HT1080 (cell line): ENCODE measurements around a stretch of chr1.

RAMPAGE:
- cytosol, long total RNA = no peak
- long total RNA = no peak
- nucleus, long total RNA = no peak
These were observed 92.8 kb upstream of the GCLM start for GRCh38 chr1:94001963-94002405.

DNA sequence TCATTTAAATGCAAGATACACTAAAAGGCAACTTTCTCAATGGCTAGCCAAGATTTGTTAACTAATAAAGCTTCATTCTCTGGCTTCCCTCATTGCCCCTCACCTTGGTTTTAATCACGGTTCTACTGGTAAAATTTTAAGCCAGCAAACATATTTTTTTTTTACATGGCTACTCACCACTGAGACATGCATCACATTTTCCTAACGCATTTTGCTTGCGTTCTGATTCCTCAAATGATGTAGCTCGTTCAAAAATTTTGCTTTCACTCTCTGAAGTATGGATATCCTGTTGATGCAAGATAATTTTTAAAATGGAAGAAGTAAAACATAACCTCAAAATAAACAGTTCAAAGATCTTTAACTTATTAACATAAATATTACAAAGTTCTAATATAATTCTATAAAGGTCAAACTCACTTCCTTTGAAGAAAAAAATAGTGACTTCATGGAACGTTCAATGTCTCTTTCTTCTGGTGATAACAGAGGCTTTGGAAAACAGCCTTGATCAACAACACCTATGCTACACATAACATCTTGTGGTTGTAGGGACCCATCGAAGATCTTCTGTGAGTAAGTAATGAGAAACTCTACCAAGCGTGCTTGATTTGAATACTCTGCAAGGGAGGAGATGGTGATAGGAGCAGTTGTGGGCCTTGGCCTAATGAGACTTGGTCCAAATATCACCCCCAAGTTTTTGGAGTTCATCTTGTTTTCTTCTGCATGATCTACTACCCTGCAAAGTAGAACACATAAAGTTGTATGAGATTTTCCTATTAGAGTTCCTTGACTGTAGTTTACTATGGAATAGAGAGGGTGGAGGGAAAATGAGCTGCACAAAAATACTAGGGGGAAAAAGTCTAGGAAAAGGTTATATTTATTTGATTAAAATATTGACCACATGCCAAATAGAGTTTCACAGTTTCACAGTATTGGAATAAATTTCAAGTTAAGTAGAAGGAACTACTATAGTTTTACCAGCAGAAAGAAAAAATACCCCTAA lies 56.8 kb upstream of the ABCA4 start:
RAMPAGE:
- cytosol, long total RNA = no peak
- long total RNA = no peak
- nucleus, long total RNA = no peak

RAMPAGE:
- cytosol, long total RNA = no peak
- long total RNA = no peak
- nucleus, long total RNA = no peak
These were observed 62.2 kb upstream of the ARHGAP29 start for GRCh38 chr1:94299624-94299930.

DNA sequence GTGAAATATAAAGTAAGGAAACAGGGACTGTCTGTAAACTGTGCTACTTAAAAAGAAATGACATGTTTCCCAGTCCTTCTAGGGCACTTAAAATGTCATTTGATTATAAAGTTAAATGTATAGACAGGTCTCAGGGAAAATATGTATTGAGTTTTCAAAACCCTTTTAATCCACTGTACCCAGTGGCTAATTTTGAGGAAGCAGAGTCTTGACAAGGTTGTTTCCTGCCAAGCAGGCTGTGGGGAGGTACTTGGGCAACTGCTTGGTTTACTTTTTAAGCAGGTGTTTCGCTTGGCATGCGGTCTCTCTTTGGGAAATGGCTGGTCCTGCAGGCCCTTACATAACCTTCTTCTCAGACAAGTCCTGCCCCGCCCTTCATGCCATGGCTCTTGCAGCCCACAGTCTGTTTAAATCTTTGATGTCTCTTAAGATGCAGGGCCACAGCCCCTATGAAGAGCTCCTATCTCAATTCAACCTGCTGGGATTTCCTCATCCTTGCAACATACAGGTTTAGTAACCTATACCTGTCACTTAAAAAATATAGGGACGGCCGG lies 36.0 kb upstream of the ABCD3 start:
RAMPAGE:
- cytosol, long total RNA = no peak
- long total RNA = no peak
- nucleus, long total RNA = no peak

DNA sequence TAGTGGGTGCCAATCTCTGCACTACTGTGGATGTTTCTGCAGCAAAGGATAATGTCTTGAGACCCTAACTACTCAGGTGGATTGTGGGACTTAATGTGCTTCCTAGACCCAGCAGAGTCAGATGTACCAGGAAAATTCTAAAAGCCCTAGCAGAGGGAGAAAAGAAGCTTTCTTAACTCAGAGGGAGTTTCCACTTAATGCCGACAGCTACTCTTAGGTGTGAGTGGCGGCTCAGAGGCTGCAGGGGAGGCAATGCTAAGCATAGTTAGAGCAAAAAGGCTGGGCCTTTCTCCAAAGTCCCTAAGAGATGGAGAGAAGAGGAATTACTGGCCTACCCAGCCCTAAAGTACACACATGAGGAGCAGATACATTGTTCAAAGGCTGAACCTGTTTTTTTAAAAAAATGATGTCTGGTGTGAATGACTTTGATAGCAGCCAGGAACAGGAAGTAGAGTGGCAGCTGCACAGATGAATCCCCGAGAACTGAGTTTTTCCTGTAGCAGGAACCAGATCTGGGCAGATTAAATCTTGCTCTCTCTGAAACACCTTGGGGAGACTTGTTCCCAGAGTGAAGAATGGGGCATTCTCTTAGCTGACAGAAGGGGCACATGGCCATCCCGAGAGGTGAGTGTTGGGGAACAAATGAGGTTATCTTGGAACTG lies 33.4 kb upstream of the ABCD3 start:
RAMPAGE:
- cytosol, long total RNA = no peak
- long total RNA = no peak
- nucleus, long total RNA = no peak

DNA sequence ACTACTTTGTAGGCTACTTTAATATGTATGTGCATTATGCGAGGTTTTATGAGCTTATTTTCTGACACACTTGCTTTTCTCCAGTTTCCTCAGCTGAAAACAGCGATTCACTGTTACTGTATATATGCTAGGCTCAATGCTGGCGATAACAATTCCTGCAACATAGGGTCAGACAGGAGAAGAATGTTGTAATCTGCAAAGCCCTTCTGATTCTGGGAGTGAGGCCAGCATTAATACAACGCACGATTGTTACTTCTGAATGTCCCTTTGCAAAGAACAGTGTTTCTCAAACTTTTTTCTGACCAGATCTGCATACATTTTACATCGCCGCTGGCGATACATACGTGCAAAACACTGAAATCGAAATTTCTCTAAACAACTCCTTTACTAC lies 859 bp upstream of the ABCD3 start:
RAMPAGE:
- cytosol, long total RNA = no peak
- long total RNA = no peak
- nucleus, long total RNA = no peak

DNA sequence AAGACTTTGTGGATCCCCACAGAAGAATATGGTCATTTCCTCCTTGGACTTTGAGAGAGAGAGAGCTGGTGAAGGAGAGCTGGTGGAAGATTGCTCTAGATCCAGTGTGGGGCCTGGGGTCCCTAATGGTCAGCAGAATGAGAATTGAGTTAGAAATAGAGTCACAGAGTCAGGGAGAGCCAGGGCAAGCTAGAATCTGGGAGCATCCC lies 16.8 kb downstream of the F3 start:
RAMPAGE:
- cytosol, long total RNA = no peak
- long total RNA = no peak
- nucleus, long total RNA = no peak

GRCh38 chr1:94532987-94533434 lies 8.5 kb downstream of the F3 start:
RAMPAGE:
- cytosol, long total RNA = no peak
- long total RNA = no peak
- nucleus, long total RNA = no peak

DNA sequence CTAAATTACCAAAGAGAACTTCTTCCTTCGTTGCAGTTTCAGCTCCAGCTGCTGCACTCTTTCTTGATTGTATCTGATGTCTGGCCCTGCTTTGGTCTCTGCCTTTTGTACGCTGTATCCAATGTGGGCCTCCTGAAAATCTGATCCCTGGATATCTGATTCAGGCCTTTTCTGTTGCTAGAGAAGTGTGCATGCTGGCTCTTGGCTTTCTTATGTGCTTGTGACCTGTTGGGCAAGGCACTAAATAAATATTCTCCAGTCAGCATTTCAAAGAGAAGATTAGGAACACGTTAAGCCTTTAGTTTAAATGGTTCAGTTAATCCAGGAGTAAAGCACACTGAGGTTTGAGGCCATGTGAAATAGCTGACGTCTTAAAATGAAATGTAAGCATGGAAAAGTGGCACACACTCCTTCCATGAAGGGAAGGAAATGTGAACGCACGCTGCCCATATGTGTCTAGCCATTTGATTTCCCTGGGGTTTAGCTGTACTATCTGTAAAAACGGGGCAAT lies 9.3 kb upstream of the F3 start:
RAMPAGE:
- cytosol, long total RNA = no peak
- long total RNA = no peak
- nucleus, long total RNA = no peak

DNA sequence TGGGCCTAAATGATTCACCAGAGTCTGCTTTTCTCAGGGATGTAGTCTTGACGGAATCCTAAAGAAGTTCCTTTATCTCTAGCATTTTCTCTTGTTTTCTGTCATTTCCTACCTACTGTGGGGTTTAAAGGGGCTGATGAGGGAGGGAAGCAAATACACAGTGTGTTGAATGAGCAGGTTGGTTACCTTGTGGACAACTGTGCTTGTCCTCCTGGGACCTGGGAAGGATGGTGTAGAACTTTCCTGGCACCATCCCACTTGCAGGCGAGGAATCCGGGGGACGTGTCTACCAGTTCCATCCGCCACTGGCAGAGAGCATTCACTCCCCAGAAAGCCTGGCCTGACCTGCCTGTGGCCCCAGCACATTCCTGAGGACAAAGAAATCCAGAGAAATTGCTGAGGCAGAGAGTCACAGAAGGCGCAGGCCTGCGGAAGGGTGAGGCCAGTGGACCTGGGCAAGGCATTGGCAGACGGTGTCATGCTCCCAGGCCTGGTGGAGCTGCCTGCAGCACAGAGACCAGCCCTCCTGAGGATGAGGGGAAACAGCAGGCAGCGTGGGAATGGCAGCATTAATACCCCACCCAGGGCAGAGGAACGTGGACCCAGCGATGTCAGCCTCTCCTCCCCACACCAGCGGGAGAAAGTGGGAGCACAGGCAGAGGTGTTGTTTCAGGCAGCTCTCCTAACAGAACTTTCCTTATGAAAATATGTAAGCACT lies 81.1 kb upstream of the F3 start:
RAMPAGE:
- cytosol, long total RNA = no peak
- long total RNA = no peak
- nucleus, long total RNA = no peak

GRCh38 chr1:94654098-94654405 lies 112.5 kb upstream of the F3 start:
RAMPAGE:
- cytosol, long total RNA = no peak
- long total RNA = no peak
- nucleus, long total RNA = no peak

DNA sequence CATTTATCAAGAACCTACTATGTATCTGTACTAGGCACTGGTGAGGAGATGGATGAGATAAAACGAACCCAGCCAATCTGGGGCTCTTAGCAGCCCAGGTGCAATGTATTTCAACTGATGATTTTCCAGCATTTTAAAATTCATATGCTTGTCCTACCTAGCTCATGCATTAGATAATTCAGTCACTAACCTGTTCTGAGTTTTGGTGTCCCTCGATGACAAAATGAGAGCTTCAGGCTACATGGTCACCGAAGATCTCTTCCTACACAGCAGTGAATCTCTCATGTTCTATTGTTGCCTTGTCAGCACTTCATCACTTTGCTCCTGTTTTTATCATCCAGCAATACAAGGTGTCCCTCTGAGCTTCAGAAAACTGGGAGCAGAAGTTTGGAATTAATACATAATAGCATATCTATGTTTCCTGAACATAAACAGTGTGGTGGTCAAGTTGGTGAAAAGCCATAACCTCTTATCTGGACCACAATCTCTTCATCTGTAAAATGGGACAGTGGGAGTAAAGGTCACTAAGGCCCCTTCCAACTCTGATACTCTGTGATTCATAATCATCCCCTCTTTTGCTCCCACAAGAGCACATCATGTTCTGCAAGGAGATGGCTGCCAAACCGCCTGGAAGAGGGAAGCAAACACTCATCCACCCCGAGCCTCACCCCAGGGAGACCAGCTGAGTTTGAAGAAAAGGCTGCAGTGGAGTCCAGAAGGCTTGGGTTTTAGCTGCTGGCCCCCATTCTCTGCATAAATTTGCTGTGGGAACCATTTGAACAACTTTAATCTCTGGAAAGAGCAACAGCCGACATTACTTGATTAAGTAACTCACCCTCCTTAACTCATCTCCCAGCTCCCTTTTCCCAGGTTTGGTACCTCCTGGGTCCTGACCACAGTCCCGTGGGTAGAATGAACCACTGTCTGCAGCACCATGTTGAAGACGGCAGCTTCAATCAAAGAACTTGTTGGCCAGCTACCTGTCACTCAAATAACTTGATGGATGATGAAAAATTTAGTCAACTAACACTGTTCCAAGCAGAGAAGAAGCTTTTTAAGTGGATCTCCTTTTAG lies 138.0 kb upstream of the F3 start:
RAMPAGE:
- cytosol, long total RNA = no peak
- long total RNA = no peak
- nucleus, long total RNA = no peak

RAMPAGE:
- cytosol, long total RNA = no peak
- long total RNA = no peak
- nucleus, long total RNA = no peak
These were observed 106.4 kb upstream of the SLC44A3 start for GRCh38 chr1:94713749-94714212.

GRCh38 chr1:94734771-94736096 lies 84.9 kb upstream of the SLC44A3 start:
RAMPAGE:
- cytosol, long total RNA = no peak
- long total RNA = no peak
- nucleus, long total RNA = no peak

GRCh38 chr1:94769051-94769632 lies 51.0 kb upstream of the SLC44A3 start:
RAMPAGE:
- cytosol, long total RNA = no peak
- long total RNA = no peak
- nucleus, long total RNA = no peak

GRCh38 chr1:94772142-94772633 lies 48.0 kb upstream of the SLC44A3 start:
RAMPAGE:
- cytosol, long total RNA = no peak
- long total RNA = no peak
- nucleus, long total RNA = no peak

DNA sequence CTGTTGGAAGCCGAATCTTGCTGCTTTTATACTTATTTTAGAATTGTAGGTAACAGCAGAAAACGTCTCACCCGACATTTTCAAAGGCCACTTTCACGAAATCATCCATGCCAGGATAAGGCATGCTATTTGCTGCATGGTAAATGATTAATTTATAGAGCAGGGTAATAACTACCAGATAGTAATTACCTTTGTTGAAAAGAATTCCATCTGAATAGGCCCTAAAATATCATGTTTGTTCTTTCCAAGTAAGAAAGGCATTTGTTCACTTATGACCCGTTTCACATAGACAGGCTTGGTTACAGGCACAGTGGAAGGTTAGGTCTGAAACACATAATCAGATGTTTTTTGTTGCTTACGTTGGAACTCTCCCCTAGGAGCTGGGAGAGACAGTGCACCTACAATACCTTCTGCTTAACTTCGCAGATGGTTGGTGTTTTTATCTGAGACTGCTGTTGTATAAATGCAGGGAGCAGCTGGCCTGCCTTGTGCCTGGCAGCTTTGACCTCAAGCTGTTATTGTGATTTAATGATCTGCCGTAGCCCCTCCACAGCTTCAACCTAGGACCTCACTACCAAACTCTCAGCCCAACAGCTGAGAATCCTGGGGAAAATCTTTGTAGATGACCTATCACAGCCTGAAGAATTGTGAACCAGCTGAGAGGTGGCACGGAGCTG lies 1.6 kb downstream of the SLC44A3 start:
RAMPAGE:
- cytosol, long total RNA = no peak
- long total RNA = no peak
- nucleus, long total RNA = no peak

GRCh38 chr1:94866125-94867011 lies 46.2 kb downstream of the SLC44A3 start:
RAMPAGE:
- cytosol, long total RNA = no peak
- long total RNA = no peak
- nucleus, long total RNA = no peak

DNA sequence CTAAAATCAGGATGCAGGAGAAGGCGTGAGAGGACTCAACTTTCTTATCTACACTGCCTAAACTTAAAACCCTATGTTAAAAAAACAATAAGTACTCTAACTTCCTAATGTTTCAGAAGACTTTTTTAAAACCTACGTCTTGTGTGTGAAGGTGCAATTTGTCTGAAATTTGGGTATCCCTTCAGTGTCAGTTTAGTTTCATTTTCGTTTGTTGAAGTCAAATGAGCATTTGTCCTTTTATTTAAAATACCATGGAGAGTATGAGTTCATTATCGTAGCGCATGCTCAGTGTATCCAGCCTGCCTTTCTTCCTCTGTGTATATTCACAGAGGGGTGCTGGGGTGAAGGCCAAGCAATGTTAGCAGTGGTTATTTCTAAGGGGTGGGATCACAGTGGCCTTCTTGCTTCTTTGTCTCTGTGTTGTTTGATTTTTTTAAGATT lies 43.3 kb downstream of the CNN3 start:
RAMPAGE:
- cytosol, long total RNA = no peak
- long total RNA = no peak
- nucleus, long total RNA = no peak

RAMPAGE:
- cytosol, long total RNA = no peak
- long total RNA = no peak
- nucleus, long total RNA = no peak
These were observed 34.0 kb downstream of the CNN3 start for GRCh38 chr1:94892799-94893406.